ENCODE data around the genes CCDC40 and CARD14.

- PRO-cap: no peak
Observed at GRCh38 chr17:79833703-79833829, 5.7 kb downstream of the CBX4 start.

- PRO-cap: no peak
Observed at GRCh38 chr17:79835227-79835913, 3.9 kb downstream of the CBX4 start.

DNA sequence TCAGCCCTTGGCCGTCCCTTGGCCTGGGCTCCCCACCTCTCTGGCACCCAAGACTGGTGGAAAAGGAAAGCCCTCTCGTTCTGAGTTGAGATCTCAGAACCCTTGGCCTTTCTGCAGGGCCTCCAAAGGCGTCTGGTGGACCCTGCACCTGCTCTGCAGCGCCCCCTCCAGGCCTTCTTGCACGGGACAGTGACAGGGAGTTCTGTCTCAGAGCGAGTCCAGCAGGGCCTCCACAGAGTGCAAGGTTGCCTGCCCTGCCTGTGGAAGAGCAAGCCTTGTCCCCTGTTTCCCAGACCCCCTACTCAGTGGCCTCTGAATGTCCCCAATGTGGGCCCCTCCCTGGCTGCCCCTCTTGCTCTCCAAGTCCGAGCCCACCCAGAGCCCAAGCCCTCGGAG, 85.2 kb upstream of the CBX4 start:
- PRO-cap: no peak

DNA sequence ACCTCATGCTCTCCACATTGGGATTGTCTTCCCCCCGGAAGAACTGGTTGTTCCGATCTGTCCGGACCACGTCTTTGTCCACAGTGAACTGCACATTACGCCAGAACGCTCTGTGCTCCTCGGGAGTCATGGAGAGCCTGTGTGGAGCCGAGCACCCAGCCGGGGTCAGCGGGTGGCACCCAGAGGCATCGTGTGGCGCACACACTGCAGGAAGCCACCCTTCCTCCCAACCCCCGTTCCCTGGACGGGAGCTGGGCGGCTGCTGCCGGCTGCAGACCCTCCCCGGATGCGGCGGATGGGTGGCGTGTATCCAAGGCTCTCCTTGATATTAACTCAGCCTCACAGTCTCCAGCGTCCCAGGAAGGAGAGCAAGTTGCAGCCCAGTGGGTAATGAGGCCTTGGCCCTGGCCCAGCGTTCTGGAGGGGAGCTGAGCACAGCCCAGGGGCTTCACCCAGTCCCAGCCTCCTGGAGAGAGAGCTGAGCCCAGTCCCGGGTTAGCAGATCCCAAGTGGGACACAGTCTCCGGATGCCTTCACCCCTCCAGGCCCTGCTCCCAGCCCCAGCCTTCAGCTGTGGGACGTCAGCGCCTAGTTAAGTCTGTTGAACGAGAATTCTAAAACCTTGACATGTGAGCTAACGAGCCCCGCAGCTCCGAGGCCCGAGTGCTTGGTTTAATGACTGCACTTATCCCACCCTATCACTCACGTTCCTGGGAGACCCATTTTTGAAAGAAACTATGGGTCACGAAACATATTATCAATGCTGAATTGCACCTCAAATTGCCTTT, 86.6 kb downstream of the TBC1D16 start:
- PRO-cap: no peak

GRCh38 chr17:79951843-79952406, 83.7 kb downstream of the TBC1D16 start:
- PRO-cap: no peak

DNA sequence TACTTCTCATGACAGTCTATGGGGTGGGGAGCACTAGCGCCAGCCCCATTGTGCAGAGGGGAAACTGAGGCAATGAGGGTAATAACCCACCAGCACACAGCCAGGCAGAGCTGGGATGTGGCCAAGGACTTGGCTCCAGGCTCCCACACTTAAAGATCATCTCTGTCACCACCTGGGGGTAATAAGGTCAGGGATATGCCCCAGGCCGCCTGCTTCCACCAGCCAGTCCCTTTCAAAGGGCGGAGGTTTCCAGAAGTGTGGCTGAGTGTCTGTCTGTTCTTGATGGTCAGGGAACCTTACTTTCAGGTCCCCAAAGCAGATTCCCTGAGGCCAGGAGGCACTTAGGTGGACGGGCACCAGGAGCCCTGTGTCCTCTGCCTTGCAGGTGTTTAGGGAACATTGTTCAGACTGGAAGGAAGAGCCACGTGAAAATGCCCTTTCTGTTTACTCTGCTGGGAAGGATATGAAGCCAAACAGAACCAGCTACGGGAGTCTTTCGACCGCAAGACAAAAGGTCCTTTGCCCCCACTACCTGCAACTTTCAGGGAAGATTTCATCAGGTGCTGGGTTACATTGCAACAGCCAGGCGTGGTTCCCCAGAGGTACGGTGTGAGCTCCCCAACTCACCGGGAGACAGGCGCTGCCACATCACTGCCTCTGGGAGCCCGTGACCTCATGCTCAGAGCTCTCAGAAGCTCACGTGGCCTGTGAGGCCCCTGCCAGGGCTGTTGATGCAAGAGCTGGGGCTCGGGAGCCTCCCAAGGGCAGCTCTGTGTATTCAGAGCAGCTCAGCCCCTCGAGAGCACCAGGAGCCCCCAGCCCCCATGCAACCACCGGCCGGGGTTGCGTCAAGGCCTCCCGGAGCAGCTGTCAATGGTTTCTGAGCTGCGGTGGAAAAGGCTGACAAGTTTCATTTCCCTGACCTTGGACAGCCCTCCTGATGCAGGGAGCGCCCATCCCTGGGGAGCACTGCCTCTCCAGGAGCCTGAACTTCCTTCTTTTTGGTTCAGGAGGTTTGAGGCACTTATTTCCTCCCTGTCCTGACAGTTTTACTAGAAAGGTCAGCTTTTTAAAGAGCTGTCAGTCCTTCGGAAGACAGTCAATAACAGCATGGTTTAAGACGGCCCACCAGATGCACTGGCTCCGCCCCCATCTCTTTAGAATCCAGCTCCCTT, 42.2 kb downstream of the TBC1D16 start:
- PRO-cap: no peak

DNA sequence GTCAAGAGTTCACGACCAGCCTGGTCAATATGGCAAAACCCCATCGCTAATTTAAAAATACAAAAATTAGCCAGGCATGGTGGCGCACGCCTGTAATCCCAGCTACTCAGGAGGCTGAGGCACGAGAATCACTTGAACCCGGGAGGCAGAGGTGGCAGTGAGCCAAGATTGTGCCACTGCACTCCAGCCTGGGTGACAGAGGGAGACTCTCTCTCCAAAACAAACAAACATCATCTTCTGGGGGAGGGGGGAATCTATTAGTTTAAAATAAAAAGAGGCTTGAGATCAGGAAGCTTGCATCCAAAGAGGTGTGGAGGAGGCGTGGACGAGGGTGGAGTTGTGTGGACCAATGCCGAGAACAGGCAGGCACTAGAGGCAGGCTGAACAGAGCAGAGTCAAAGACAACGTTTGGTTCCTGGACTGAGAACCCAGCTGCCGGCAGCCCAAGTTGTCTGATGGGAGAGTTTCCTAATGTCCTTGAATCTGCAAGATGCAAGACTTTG, 9.4 kb downstream of the TBC1D16 start:
- PRO-cap: no peak

DNA sequence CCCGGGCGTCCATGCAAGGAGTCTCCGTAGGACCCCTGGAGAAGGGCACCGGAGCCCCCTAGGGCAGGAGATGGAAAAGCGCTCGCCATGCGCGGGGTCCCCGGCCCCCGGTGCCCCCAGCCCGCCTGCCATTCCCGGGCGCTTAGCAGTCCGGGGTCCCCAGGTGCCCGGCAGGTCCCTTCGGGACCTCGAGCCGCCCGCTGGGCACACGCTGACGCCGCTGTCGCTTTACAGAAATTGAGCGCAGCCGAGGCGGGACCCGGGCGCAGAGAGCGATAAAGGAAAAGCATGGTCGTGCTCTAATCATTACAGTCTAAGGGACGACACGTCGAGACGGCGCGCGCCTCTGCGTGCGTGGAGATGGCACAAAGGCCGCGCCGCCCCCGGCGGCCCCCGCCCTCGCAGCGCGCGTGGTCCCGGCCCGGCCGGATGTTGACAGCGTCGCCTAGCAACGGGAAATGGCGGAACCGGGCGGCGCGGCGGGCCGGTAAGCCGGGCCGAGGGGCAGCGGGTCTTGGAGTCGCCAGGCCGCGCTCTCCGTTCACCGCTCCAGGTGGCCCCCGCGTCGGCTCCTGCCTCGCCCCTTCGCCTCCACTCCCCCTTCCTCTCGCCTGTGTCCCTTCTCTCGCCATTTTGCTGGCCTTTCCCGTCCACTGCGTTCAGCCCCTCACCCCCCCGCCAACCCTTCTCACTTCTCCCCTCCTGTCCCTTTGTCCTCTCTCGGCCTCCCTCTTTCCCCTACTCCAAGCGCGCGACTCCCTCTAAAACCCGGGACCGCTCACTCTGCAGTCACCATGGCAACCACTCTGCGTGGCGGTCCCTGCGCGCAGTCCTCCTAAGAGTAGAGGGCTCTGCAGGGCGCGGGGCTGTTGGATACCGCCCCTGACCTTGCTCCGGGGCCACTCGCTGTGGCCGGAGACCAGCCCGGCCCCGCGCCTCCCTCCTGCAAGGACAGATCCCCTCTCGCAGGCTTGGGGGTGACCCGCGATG, at the start of gene CCDC40:
Gene CCDC40 (plus strand): TSS at position 438 of the 990 bp plus-strand sequence.
- PRO-cap: bidirectional peak, plus-strand start at position 231 of the sequence, minus-strand start at position 230 of the sequence; bidirectional peak, plus-strand start at position 490 of the sequence, minus-strand start at position 348 of the sequence; bidirectional peak, plus-strand start at position 844 of the sequence, minus-strand start at position 843 of the sequence; unidirectional peak, minus-strand start at position 965 of the sequence

GRCh38 chr17:80169747-80170245, at the start of gene CARD14:
Gene CARD14, plus strand, starts transcription at chr17:80170030.
- PRO-cap: no peak

DNA sequence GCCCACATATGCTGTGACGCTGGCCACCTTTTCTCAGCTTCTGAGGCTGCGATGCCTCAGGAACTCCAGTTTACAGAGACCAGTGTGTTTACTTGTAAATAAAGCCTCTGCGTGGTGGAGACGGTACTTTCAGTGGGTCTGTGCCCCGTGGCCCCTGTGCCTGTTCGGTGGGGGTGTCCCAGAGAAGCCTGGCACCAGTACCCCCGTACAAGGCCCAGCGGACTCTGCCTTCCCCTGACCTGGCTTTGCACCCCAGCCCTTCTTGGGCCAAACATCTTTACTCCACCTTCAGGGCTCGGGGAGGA, 11.3 kb downstream of the SGSH start:
- PRO-cap: no peak

- PRO-cap: no peak
Observed at GRCh38 chr17:80272871-80273607, 12.4 kb downstream of the RNF213 start.

- PRO-cap: no peak
Observed at GRCh38 chr17:80649583-80650243, 105.1 kb downstream of the RPTOR start.

GRCh38 chr17:80718428-80718975, 173.9 kb downstream of the RPTOR start:
- PRO-cap: no peak

GRCh38 chr17:80739214-80739789, 194.7 kb downstream of the RPTOR start:
- PRO-cap: no peak

- PRO-cap: no peak
Observed at GRCh38 chr17:80774092-80774586, 217.5 kb upstream of the CHMP6 start.

- PRO-cap: no peak
Observed at GRCh38 chr17:80856414-80856995, 135.1 kb upstream of the CHMP6 start.

DNA sequence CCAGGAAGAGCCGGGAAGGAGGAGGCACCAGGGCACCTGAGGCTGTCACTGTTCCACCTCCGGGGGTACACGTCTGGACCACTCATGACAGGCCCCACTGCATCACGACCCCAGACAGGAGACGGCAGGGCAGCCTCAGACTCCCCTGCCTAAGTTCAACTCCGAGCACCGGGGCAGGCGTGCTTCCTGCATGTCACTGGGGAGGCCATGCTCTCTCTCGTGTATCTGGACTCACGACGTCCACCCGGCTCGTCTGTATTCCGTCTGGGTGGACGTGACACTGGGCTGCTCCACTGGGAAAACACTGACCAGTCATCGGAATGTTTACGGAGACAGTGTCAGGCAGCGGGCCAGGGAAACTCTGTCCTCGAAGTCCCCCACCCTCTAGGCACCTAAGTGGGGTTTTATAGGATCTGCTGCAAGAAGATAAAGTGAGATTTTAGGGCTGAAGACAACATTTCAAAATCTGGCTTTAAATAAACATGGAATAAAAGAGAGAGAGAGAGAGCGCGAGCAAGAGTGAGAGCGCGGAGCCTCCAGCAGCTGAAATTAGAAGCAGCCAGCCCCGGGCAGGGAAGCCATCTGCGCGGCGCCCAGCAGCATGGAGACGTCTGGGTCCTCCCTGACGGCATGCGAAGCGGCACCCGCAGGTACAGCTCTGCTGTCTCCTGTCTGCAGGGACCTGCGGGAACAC, 8.2 kb upstream of the BAIAP2 start:
- PRO-cap: no peak

- PRO-cap: no peak
Observed at GRCh38 chr17:81036258-81036991, 1.5 kb downstream of the BAIAP2 start.

DNA sequence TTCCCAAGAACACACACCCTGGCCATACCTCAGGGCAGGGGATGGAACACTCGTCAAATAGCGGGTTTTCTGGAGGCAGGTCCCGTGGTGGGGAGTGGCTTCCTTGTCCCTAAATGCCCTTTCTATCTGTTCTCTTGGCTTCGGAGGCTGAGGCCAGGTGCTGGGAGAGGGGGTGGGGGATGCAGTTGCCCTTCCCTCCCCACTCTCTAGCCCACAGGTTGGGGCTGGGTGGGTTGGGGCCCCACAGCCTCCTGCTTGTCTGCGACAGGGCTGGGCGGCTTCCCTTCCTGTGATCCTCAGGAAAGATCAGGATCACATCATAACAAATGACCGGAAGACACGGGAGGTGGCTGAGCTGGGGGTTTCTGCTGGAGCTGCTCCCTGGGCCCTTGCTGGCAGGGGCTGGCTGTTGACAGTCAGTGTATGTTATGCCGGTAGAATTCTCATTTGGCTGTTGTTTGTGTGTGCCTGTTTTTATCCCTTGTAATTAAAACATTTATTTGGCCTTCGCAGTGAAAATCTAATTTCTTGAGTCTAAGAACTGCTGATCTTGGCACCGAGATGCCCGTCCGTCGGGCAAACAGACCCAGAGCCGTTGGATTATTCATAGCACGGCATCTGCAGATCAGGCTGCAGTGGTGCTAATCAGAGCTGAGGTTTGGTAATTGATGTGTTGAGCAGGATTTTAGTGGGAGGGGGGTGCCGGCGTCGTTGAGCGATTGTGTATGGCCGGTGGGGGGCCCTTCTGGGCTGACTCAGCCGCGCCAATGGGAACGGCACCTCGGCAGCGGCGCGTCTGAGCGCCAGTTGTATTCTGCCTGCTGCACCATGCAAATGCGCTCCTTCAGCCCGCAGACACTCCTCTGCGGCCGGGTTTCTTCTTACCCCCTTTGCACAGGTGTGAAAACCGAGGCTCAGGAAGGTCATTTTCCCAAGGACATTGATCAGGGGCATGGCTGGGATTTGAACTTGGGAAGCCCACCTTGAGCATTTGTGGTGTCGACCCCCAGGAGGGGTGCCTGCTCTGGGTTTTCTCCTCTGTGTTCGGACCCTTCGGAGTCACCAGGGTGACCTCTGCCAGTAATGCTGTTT, 18.0 kb downstream of the BAIAP2 start:
- PRO-cap: no peak

DNA sequence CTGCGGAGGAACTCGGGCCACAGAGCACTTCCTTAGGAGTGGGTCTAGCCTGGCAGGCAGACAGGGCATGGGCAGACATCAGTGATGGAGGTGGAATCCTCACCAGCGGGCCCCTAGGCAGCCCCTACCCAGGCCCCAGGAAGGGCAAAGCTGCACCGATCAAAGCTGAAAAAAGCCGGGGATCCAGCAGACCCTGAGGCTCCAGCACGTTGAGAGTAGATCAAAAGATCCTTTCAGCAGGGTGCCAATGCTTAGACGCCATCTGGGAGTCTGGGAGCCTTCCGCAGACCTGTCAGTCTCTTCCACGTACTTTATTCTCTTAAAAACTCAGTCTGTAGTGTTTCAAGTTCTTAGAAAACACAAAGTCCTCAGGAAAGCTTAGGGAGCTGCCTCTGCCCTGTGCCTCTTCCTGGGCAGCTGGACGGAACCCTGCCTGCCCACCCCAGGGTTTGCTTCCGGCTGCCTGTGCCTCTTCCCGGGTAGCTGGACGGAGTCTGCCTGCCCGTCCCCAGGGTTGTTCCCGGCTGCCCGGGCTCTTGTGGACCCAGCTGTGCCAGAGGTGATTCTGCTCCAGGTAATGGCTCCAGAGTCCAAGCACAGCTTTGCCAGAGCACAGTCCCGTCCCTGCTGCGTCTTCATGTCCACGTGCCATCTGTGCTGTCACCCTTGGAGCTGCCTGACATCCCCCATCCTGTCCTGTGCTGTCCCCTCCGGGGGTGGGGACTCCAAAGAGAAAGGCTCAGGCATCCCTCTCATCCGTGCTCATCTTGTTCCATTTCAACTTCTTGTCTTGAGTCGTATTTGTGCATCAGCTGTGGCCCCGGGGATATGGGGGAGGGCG, 50.8 kb upstream of the PVALEF start:
- PRO-cap: no peak

Data from osteocyte (in vitro differentiated cells).